Glomerular endothelial cell (primary cell): ENCODE measurements around a stretch of chr2.

- RAMPAGE, long total RNA, result no peak
Measured at GRCh38 chr2:148707252-148707938, 62.8 kb downstream of the EPC2 start.

DNA sequence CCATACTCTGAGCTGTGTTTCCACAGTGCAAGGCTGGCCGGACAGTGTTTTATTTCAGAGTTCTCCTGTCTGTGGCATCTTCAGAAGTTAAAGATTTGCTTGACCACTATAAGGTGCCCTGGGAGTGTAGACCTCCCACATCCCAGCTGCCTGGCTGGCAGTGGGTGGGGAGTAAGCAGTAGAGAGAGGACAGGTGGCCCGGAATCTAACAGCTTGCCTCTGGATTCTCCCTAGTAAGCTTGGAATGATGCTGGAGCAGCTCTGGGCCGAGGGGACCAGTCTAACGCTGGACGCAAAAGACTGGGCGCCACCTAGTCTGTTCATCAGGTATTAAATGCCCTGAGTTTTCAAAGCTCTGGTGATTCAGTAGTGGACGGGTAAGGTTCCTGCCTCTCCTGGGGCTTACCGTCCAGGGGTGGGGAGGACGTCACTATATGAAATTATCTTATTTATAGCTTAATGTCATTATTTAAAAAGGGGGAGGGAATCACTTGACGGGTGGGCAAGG, 687 bp upstream of the LYPD6B start:
- RAMPAGE, long total RNA, result no peak

DNA sequence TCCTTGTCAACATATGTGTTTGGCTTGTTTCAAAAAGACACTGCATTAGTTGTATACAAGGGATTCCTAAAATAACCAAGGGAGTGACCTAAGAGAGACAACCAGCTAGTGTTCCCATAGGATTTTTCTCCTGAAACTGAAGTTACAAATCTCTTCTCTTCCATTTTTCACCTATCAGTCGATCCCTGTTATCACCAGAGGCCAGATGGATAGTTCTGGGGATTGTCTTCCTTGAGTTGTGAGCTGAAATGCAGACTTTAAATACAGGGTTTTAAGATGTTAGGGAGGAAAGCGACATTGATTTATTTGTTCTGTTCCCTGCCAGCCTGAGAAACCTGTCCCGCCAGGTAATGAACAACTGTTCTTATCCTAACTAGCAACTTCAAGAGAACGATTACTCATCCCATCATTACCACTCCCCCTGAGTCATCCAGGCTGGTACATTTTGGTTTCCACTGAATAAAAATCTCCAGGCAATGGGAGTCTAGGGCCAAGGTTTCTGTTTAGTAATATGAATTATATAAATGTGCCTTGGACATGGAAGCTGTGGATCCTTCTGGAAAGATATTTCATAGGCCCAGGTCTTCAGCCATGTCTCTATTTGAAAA, 131.1 kb downstream of the LYPD6B start:
- RAMPAGE, long total RNA, result no peak

GRCh38 chr2:149920180-149920550, 332.6 kb upstream of the MMADHC start:
- RAMPAGE, long total RNA, result no peak

GRCh38 chr2:150624114-150624778, 136.8 kb upstream of the RND3 start:
- RAMPAGE, long total RNA, result no peak

DNA sequence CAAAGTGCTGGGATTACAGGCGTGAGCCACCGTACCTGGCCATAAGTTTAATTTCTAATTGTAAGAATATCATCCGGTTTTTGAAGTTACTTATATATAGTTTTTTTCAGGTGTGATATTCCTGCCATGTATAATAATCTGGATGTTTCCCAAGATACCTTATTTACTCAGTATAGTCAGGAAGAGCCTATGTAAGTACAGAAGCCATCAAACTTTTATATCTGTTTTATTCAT, 52.3 kb downstream of the RIF1 start:
- RAMPAGE, long total RNA, result no peak

- RAMPAGE, long total RNA, result no peak
Measured at GRCh38 chr2:151771154-151772347, 37.3 kb upstream of the NEB start.

GRCh38 chr2:151805176-151805866, 22.9 kb downstream of the ARL5A start:
- RAMPAGE, long total RNA, result no peak

DNA sequence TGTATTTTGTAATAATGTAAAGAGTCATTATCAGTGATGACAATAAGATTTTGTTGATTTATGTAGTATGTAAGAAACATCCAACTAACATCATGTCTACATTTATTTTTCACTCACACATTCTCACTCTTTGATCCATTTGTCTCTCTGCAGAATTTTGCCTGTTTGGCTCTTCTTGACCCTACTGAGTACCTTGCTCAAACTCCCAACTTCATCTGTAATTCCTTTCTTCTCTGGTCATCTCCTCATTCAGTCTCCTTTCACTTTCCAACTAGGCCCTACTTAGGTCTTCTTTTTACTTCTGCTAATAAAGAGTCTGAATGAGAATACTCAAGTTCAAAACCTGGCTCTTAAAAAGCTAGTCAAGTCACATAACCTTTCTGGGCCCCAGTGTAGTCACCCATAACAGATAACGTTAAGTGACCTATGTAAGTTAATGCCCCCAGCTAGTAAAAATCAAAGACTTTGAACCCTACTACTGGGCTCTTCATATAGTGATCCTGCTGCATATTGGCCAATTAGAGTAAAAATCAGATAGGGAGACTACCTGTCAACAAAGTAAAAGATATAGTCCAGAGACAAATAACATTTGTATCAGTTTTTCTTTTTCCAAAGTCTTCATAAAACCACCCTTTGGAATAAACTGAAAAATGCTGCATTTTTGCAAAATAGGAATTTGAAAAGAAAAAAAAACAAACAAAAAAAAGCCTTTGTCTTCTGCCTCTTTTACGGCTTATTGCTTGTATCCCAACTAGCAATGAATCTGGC, 17.8 kb downstream of the ARL5A start:
- RAMPAGE, long total RNA, result no peak

GRCh38 chr2:151844017-151844776, 16.0 kb upstream of the ARL5A start:
- RAMPAGE, long total RNA, result no peak

DNA sequence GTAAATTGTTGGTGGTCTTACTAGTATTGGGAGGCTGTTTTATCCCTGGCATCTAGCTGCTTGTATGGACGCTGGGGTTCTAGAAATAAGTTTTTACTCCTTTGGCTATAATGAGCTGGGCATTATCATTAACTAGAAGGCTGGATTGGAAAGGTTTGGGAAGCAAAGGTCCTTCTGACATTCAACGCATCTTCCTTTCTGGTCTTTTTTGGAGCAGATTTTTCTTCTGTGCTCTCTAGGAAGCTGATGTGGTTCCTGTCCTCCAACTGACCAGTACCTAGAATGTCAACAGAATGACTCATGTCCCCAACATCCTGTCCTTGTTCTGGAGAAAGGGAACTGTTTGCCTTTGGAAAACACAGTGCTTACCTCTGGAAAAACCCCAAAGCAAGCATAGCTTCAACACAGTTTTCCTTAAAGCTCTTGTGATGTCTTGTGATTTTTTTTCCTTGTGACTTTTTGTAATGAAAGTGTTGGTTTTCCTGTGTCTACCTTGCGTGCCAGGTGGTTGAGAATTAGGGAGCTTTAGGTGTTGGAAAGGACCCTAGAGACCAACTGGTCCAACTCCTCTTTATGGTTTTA, 70.2 kb downstream of the FMNL2 start:
- RAMPAGE, long total RNA, result no peak

- RAMPAGE, long total RNA, result no peak
Measured at GRCh38 chr2:152576540-152577478, 140.5 kb downstream of the PRPF40A start.

DNA sequence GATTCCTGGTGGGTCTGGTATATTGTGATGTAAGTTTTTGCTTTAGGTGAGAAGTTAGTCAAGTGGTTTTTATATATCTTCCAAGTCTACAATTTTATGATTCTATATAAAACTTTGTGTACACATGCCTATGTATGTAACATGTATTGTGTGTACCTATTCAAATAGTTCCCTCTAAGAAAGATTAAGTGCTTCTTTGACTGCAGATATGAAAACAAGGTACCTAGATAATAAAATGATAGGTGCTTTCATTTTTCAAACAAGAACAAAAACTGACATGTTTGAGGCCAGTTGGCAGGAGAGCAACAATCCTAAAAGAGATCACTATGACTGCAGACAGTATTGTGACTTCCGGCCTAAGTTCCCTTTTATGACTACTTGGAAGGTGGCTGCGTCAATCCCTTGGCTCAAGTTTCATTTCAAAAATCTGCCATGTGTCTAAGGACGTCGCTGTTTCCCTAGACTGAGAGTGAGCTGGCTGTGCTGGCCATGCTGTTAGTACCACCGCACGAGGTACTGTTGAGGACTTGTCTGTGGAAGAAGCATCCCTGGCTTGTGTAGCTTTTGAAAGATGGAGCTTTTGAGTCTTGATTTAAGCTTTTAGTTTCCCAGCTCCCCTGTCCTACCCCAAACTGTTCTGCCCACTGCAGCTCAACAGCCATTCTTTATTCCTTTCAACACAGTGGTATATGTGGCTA, 123.0 kb downstream of the PRPF40A start:
- RAMPAGE, long total RNA, result no peak

DNA sequence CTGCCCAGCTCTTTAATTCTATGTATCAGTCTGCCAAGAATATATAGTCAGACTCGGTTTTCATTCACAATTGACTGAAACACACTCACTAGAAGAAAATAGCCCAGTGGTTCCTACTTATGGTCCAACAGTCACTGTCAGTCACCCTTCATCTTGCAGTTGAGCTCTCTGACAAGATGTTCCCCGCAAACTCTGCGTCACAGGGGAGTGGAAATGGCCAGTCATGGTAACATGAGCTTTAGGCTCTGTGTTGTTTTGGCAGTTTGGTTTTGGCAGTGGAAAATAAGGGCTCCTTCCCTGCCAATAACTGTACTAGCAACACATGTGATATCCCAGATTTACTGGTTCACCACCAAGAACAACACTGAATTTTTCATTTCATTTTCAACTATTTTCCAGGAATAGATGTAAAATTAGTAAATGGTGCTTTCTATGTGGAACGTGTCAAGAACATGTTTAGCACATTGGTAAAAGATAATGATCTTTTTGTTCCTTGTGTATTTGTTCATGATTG, 122.4 kb downstream of the PRPF40A start:
- RAMPAGE, long total RNA, result no peak

DNA sequence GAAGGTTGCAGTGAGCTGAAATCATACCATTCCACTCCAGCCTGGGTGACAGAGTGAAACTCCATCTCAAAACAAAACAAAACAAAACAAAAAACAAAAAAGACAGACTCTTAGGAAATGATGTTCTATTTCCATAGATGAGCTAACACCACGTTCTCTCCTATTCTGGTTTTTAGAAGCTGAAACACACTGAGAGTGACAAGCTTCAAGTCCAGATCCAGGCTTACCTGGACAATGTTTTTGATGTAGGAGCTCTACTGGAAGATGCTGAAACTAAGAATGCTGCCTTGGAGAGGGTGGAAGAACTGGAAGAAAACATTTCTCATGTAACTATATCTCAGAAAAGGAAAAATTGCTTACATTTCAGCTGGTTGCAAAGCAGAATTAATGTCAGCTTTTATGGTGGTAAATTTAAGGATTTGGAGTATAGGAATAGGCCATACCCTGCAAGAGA, 102.6 kb downstream of the PRPF40A start:
- RAMPAGE, long total RNA, result no peak

DNA sequence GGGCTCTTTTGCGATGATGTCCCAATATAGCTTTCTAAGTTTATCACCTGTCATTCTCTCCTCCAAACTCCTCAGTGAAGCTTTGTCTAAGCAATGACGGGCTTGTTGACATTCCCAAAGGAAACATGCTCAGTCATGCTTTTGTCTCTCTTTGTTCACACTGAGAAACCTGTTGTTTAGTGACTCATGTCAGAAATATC, 341.2 kb downstream of the ARL6IP6 start:
- RAMPAGE, long total RNA, result no peak

DNA sequence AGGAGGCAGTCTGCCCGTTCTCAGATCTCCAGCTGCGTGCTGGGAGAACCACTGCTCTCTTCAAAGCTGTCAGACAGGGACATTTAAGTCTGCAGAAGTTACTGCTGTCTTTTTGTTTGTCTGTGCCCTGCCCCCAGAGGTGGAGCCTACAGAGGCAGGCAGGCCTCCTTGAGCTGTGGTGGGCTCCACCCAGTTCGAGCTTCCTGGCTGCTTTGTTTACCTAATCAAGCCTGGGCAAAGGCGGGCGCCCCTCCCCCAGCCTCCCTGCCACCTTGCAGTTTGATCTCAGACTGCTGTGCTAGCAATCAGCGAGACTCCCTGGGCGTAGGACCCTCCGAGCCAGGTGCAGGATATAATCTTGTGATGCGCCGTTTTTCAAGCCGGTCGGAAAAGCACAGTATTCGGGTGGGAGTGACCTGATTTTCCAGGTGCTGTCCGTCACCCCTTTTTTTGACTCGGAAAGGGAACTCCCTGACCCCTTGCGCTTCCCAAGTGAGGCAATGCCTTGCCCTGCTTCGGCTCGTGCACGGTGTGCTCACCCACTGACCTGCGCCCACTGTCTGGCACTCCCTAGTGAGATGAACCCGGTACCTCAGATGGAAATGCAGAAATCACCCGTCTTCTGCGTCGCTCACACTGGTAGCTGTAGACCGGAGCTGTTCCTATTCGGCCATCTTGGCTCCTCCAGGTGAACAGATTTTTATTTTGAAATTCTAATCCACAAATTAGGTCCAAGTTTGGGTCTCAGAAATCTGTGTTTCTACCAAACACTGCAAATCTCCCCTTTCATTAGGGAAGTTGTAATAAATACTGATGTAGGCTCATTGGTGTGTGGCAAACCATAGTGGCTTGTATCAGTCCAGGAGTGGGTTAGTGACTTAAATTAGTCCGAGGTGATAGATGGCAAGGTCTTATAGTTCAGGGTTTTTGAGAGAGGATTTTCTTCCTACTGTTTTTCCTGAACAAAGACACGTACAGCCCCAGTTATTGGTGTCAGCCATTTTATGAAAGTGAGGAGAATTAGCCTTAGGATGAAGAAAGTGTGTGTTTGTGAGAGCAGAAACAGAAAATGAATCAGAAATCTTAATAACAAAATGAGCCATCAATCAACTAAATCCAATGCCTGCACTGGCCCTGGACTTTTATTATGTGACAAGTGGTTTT, 74.9 kb downstream of the RPRM start:
- RAMPAGE, long total RNA, result no peak

DNA sequence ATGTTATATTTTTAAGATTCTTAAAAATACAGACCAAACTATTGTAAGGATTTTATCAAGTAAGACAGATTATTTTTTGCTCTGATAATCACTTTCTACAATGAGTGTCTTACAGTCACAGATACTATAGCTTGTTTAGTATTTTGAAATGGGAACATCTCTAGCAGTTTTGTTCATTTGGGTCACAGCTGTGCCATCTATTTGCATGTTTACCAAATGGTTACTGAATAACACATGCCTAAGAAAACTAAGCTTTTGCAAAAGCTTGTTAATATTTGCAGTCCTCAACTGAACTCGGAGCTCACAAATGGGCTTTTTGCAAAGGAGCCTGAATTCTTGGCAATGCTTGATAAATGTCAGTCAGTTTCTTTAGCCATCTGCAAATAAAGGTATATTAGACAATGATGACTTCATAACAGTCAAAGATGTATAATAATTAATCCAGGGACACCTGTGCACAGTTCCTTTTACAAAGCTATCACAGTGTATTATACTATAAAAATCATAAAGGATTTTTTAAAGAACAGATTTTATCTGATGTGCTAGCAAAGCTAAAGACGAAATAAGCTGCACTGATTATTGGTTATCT, 248.6 kb upstream of the KCNJ3 start:
- RAMPAGE, long total RNA, result no peak

GRCh38 chr2:154462594-154463141, 235.8 kb upstream of the KCNJ3 start:
- RAMPAGE, long total RNA, result no peak

- RAMPAGE, long total RNA, result no peak
Measured at GRCh38 chr2:155475529-155475978, 777.1 kb downstream of the KCNJ3 start.